ENCODE measurements around a stretch of chr14.

GRCh38 chr14:33932807-33933372 is 18.0 kb downstream of the EGLN3 start:
- RRBS: no CpG with 5 or more reads among the region's 3 CpGs

DNA sequence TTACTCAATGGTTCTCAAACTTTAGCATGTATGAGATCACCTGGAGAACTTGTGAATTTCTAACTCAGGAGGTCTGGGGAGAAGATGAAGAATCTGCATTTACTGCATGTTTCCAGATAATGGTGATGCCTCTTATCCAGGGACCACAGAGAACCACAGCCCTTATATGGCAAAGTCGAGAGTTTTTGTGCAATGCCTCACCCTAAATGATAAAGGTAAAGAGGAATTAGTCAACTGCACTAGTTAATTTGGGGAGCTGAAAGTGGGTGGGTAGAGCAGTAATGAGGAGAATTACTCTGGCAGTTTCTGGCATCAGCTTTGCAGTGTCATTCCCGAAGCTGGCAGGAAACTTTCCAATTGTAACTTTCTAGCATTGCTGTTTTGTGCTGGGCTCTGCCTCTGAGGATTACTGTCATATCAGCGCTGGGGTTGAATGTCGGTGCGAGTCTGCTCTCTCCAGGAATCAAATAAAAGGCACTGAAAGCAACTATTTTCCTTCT is 10.3 kb downstream of the EGLN3 start:
- RRBS: no CpG with 5 or more reads among the region's 5 CpGs

- RRBS: no CpG with 5 or more reads among the region's 7 CpGs
These were observed 129.1 kb downstream of the SPTSSA start for GRCh38 chr14:34333013-34333209.

GRCh38 chr14:34361388-34362266 is 100.4 kb downstream of the SPTSSA start:
- RRBS: no CpG with 5 or more reads among the region's 3 CpGs

DNA sequence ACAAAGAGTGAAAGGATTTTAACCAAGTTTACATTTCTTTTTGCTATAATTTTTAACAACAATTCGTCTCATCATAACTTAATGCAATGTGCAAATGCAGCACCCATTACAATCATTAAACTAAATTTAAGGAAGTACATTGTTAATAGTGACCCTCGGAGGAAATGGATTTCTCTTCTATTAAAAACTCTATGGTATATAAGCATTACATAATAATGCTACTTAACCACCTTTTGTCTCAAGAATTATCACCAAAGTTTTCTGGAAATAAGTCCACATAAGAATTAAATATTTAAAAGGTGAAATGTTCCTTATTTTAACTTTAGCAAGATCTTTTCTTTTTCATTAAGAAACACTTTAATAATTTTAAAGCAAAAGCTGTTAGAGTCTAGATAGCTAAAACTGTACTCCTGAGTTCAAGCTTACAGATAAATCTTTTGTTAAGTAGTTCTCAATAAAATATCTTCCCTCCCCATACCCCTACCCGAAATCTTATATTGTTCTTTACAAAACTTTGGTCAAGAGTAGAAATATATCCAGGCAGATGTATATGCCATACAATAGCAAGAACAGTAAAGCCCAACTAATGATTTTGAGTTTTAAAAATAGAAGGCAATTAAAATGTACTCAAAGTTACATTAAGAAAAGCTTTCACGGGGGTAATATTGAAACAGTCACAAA is 27.6 kb downstream of the SPTSSA start:
- RRBS: no CpG with 5 or more reads among the region's 4 CpGs

- RRBS: no CpG with 5 or more reads among the region's 1 CpG
These were observed 25.1 kb downstream of the SPTSSA start for GRCh38 chr14:34436957-34437361.

GRCh38 chr14:34554733-34555327 is 15.3 kb upstream of the EAPP start:
- RRBS: no CpG with 5 or more reads among the region's 15 CpGs

DNA sequence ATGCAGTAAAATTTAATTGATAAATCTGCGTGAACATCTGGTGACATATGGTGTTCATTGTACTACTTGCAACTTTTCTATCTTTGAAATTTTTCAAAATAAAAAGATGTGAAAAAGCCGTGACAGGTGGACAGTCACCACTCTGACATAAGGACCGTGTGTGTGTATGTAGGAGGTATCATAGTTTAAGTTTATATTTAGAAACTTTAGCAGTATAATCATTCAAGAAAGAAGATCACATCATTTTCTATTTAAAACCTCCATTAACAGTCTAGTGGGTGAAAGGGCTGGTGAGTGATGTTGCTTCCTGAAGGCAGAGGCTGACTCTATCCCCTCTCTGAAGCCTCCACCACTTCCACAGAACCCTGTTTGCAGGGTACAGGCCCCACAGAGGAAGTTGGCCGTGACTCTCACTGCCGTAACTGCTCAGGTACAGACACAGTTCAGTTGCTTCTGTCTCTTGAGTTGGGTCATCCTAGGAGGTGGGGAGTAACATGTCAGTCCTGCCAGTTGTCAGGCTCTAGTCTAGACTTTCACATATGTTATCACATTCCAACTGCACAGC is 31.7 kb downstream of the CFL2 start:
- RRBS: no CpG with 5 or more reads among the region's 5 CpGs

GRCh38 chr14:34981740-34982811 is 716 bp upstream of the SRP54 start:
- RRBS: no CpG with 5 or more reads among the region's 44 CpGs

DNA sequence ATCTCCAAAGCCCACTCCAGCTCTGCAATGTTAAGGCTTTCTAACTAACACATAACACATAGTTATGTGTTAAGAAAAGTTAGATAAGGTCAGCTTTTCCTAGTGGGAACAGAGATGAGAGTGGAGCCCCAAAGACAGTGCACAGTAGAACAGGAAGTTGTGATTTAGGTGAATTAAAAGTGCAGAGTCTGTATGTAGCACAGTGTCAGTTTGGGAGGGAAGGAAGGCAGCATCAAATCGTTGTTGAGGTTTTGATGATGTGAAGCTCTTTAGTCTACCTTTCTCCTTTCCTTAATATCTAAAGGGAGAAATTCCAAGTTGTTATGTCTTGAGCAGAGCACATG is 31.7 kb downstream of the PRORP start:
- RRBS: no CpG with 5 or more reads among the region's 1 CpG

DNA sequence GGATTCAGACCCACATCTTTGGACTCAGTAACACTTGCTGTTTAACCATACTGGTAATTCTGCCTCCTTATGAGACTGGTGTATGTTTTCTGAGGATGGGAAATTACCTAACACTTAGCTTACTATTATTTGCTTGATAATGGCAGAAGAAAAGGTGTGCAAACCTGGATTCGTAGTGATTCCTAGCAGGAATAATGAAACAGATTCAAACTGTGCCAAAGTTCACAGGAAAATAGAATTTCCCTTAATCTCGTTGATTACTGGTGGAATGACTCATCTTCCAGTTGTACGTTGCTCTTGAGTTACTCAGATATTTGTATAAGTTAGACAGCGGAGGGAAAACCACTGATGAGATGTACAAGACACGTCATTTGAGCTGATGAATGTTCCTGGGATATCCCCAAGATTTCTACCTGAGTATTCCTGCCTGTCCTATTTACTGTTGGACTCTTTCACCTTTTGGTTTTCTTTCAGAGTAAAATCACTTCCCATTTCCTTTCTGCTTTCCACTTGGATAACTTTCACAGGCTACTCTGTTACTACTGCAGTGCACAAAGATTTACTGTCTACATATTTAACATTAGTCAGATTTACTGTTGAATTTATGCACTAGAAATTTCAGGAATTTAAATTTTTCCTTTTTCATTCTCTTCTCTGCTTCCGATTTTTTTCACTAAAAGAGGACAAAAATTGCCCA is 37.6 kb downstream of the PRORP start:
- RRBS: no CpG with 5 or more reads among the region's 6 CpGs

- RRBS: no CpG with 5 or more reads among the region's 17 CpGs
These were observed 40.1 kb downstream of the PSMA6 start for GRCh38 chr14:35332156-35332714.

DNA sequence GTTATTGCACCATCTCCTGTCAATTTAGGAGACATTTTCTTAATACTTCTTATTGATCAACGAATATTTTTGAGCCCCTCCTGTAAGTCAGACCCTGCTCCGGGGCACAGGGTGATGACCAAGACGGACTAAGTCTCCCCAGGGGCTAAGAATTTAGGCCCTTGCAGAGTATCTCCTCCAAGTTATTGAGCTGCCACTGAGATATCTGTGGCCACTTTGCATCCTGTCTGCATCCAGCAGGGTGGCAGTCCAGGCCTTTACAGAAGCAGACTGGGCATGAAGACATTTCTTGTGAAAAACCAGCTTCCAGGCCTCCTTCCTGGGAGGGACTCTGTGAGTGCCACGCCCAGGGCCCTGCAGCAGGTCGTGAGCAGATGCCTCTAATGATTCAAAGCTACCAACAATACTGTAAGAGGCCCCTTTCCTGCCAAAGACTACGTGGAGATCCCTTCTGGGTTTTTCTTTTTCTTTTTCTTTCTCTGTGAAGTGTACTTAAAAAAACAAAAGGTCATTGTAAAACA is 40.7 kb downstream of the PSMA6 start:
- RRBS: no CpG with 5 or more reads among the region's 6 CpGs

- RRBS: no CpG with 5 or more reads among the region's 2 CpGs
These were observed 67.7 kb downstream of the INSM2 start for GRCh38 chr14:35601666-35602073.

DNA sequence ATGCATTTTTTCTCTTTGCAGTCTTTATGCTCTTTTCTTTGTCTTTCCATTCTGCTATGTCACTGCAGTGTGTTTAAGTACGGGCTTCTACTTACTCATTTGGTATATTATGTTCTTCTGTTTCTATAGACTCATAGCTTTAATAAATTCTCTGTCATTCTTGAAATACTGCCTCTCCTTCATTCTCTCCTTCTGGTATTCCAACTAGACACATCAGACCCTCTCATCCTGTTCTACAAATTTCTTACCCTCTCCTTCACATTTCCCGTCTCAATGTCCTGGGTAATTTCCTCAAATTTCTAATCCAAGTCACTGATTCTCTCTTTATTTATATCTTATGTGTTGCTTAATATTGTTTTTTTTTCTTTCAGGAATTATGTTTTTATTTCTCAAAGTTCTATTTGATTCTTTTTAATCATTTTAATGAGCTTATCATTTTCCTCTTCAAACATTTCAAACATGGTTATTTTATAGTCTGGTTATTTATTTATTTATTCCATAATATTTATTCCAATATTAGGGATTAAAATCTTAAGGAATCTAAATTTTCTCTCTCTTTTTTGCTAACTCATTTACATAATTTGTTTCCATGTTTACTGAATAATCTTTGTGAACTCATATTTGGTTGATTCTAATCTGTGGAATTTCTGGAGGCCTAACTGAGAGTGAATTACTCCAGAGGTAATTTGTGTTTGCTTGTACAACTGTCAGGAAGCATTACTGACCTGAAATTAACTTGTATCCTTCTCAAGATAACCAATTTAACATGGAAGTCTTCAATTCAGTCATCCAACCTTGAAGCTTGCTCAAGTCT is 93.9 kb downstream of the RALGAPA1 start:
- RRBS: no CpG with 5 or more reads among the region's 2 CpGs

- RRBS: no CpG with 5 or more reads among the region's 4 CpGs
These were observed 983 bp downstream of the RALGAPA1 start for GRCh38 chr14:35808120-35808503.

DNA sequence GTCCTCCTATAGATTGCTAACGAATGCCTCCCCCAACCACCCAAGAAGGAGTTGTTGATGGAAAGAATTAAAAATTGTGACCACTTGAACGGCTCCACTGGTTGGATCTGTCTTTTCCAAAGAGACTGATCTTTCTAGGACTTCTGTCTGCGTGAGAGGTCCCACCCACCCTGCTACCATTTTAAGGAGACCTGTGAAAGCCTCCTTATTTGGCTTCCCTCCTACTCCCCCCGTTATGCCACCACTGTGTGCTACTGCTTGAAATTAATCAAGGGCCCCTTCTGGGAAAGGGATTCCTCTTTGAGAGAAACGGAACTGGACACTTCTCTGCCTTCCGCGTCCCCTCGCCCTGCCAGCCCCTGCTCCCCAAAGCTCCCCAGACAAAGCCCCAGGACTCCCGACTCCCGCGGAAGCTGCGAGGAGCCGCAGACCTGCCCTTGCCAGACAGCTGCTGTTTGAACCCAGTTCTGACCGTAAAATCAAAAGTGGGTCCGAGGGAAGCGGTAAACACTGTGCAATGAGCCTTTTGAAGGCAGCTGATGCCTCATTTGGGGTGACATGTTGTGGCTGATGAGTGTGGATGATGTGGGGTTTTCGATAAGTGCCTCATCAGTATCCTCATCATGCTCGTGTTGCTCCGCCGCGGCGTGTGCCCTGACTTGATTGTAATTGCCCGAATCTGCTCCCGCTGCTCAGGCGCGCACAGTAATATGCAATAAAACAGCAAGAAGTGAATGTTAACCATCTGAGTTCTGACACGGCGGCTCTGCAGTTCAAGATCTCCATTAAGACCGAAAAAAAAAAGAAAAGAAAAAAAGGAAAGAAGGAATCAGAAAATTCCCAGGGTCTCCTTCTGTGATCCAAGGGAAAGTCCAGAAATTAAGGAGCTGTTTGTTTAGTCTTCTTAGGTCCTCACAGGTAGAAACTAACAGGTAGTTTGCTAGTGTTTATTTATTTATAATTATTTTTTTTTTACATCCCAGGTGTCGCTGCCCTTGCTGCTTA is 48.2 kb downstream of the MBIP start:
- RRBS: no CpG with 5 or more reads among the region's 30 CpGs

DNA sequence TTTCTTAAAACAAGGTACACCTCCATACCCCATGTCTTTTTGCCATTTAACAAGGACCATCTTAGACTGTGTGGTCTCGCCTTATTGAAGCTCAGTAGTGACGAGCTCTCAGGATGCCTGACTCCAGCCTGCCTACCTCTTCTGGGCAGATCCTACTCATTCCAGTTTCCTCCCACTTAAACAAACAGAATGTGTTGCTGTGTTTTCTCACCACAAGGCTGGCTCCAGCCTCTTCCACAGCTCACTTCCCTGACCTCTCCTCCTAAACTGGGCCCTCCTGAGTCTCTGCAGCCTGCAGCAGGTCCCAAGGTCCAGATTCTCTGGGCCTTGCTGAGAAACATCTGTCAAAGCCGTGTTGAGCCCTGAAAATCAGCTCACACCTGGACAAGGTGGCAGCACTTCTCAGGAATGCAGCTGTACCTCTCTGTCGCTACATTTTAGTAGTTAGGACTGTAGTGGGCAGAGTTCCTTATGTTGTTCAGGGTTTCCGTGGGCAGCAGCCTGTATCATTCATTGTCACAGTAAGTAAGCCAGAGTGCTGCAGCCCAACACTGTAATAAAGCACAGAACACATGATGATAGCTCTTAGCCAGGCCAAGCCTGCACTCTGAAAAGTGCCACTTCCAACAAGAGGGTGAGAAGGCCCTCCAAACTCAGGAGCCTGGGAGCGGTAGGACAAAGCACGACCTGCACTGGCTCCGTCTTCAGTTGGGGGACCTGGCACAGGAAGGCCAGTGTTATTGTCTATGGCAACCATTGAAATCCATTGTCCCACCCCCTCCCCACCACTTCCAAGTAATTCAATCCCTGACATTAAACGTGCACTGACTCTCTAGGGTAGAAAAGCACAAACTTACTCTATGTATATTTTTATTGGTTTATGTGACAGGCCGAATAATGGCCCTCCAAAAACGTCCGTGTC is 68.5 kb downstream of the NKX2-1 start:
- RRBS: no CpG with 5 or more reads among the region's 12 CpGs

- RRBS: 7% methylated on average over 7 of the region's 42 CpGs
These were observed 4.2 kb upstream of the NKX2-1 start for GRCh38 chr14:36523968-36524841.